Foreskin keratinocyte (primary cell): ENCODE results near the gene MBD2.

- RAMPAGE, total RNA: no peak
Observed at GRCh38 chr18:50679704-50680060, 119.8 kb downstream of the MAPK4 start.

DNA sequence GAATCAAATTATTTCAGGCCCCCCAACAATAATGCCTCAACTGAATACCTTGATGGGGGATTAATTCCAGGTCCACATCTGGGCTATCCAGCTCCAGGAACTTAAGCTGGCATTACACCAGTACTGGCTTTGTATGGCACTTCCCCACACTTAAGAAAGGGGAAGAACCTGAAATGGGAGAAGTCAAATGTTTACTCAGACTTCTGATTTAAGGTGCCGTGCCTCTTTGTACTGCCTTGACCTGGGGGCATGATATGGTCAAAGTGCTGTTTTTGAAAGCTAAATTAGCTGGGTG, 24.2 kb upstream of the ME2 start:
- RAMPAGE, total RNA: no peak

- RAMPAGE, total RNA: no peak
Observed at GRCh38 chr18:51029447-51030001, 489 bp upstream of the SMAD4 start.

GRCh38 chr18:51193585-51194139, 3.8 kb downstream of the MEX3C start:
- RAMPAGE, total RNA: no peak

DNA sequence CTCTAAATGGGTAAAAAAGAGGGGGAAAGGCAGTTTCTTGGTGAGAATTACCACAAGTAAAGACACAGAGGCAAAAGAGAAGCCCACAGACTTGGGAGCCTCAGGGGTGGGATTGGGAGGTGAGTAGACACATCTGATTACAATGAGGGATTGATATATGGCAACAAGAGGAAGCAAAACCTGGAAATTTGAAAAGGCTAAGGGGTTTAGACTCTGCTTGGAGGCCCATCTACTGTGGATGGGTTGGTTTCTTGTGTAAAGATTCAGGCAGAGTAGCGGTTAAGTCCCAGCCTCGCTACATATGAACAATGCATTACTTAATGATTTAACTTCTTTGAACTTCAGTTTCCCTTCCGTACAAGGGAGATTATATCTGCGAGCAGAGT, 13.9 kb upstream of the MEX3C start:
- RAMPAGE, total RNA: no peak

GRCh38 chr18:54220707-54221206, 3.7 kb downstream of the MBD2 start:
- RAMPAGE, total RNA: no peak

DNA sequence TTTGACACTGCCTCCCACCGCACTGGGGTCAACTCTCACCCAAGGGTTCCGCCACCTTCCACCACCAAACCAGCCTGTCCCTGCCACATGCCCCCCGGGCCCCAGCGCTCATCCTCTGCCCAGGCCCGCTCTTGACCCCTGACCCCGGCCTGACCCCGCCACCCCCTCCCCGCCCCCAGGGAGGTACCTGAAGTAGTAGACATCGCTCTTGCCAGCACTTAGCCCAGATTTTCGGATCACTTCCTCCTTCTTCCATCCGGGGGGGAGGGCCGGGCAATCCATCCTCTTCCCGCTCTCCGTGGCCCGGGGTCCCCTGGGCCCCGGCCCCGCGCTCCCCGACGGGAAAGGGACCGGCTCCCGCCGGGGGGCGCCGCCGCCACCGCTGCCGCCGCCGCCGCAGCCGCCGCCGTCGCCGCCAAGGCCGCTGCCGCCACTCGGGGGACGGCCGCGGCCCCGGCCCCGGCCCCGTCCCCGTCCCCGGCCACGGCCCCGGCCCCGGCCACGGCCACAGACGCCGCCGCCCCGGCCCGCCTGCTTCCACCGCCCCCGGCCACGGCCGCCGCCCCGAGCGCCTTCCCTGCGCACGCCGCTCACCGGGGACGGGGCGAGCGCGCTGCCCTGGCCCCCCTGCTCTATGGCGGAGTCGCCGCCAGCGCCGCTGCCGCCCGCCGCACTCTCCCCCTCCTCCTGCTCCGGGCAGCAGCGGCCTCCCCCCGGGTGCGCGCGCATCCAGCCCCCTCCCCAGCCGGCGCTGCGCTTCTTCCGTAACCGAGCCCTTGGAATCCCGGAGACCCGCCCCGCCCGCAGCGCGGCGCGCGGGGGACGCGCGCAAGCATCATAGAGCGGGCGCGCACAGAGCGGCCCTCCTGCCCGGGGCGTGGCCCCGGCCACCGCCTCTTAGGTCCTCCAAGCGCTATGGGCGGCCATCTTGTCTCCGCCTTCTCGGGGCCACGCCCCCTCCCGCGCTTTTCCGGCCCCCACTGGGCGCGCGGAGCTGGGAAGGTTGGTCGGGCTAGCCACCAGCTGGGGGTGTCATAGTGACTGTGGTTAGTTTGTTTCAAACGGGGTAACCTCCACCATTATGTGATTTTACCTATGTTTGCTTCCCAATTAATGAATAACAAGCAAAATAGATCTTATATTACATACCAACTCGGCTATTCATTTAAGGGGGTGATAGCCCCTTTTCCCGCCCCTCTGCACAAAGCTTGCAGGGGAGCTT, at the start of gene MBD2:
MBD2 (minus strand) TSS at position 839 of the 1,222 bp plus-strand sequence.
- RAMPAGE, total RNA: no peak

DNA sequence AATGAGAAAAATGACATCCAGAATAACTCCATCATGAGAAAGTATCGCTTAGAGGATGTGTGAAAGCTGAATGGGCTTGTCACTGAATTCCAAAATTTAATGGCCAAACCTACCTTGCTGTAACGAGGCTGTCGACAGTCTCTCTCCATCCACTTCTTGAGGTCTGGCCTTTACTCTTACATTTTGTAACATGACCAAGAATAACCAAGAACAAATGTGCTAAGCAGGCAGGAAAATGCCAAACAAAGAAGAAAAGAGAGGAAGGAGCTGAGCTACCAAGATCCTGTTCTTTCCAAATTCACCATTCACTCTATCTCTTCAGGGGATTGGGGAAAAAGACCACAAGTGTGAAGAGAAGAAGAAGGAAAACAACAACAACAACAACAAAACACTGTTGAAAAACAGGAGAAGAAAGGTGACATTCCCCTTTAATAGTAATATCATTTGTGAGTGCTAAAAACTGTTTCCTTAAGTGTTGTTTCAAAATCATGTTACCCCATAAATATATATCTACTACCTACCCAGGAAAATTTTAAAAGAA, 10.4 kb upstream of the MBD2 start:
- RAMPAGE, total RNA: no peak

- RAMPAGE, total RNA: no peak
Observed at GRCh38 chr18:54531283-54532056, 59.6 kb upstream of the DYNAP start.

GRCh38 chr18:55258311-55258774, 299.1 kb upstream of the CCDC68 start:
- RAMPAGE, total RNA: no peak

DNA sequence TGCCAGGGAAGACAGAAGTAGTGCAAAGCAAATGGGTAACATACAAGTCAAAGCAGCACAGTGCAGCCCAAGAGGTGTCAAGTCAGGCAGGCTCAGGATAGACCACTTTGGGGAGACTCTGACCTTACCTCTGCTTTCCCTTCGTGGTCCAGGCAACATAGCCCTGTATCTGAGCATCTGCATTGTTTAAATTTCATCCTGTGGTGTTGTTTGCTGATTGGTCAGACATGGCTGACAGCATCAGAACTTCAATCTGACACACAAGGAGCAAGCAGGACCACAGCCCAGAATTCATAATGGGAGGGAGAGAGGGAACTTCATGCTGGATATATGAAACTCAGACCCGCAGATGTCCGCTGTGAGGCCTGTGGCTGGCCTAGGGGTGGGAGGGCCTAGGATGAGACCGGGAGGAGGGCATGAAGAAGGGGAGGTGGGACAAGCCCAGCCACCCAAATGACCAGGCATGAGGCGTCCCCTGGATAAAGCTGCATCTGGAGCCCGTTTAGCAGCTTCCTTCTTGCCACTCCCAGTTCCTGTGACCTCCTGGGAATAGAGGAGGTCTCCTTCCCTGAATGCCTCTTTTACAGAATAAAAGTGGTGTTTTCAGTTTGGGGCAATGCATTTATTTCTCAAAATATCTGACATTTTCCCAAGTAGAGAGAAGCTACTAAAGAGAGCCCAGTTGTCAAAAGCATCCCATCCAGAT, 285.6 kb downstream of the TCF4 start:
- RAMPAGE, total RNA: no peak

DNA sequence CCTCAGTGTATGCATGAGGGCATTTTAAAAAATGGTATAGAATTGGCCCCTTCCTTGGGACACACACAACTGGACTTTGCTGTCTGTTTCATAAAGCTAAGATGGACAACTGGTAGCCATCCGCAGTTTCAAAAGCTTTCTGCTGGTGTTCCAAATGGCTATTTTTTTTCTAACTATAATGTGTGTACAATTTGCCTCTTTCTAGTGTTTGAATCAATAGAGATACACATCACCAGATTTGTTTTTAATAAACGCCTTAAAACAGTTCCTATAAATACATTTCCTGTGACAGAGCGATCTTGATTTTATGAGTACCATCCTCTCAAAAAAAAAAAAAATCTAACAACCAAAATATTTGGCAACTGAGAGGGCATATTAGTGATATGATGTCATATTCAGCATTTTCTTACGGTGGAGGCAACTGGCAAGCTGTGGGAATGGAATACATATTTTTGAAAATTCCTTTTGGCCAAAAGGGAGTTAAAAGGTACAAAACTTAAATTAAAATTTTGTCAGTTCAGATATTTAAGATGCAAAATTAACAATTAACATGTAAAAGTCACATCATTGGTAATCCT, 268.5 kb downstream of the TCF4 start:
- RAMPAGE, total RNA: no peak

- RAMPAGE, total RNA: no peak
Observed at GRCh38 chr18:55337696-55338763, 250.0 kb downstream of the TCF4 start.

GRCh38 chr18:55387399-55388332, 200.3 kb downstream of the TCF4 start:
- RAMPAGE, total RNA: no peak

DNA sequence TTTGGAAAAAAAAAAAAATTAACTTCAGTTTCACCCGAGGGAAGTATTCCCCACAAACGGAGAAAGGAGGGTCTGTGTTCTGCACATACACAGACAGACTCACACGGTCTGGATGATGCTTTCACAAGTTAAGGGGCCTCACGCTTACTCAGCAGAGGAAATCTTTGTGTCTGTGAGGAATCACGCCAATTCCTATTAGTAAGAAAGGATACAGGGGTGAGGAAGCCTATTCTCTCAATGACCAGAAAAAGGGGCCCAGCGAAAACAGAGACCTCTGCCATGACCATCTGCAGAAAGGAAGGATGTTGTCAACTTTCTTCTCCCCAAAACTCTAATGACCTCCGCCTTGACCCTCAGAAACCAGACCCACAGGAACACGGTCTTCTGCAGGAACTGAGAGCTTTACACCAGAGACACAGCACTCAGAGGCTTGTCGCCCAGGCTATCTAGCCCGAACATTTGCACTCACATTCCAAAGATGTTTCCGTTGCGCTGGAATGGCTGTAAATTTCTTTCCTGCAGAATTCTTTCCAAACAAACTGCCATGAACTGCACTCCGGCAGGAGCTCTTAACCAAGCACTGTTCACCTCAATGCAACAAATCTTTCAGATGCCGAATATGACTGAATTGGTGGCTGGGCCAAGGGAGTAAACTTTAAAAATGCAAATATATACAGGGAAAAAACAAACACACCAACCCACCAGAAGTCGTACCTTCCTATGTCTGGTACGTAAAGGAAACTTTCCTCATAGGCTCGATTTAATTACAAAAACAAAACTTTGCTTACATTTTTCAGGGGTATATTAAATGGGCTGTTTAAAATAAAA, 186.2 kb downstream of the TCF4 start:
- RAMPAGE, total RNA: no peak

- RAMPAGE, total RNA: no peak
Observed at GRCh38 chr18:55402672-55403222, 185.2 kb downstream of the TCF4 start.

- RAMPAGE, total RNA: no peak
Observed at GRCh38 chr18:55408196-55408565, 179.8 kb downstream of the TCF4 start.

GRCh38 chr18:55477400-55478018, 110.5 kb downstream of the TCF4 start:
- RAMPAGE, total RNA: no peak

DNA sequence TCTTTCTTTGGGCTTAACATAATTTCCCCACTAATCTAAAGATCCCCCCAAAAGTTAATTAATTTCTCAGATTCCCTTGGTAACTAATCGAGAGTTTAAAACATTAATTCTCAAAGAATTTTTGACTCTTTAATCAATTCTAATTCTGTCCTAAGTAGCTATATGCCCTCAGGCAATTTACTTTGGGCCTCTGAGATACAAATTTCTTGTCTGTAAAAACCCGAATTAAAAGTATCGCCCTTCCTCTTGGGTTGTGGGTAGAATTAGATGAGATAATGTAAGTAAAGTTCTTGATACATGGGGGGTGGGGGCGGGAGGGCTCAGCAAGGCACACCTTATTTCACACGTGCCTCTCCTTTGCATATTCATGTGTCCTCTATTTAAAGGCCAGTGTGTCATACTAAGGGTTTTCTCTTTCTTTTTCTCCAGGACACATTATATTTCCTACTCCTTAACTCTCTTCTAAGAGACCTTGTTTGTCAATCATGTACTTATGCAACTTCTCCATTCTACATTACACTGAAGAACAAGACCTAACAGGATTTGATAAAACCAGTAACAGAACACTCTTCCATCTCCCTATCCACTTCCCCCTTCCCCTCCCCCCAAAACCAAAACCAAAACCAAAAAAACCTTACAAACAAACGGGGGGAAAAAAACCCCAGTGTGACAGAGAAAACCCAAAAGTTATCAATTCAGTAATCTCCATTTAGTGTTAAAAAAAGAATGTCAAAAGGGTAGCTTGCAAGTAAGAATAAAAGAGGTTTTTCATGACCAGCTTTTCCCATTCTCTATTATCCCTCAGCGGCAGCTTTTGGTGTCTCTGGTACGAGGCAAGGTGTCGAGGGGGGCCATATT, 190.7 kb upstream of the TCF4 start:
- RAMPAGE, total RNA: no peak

DNA sequence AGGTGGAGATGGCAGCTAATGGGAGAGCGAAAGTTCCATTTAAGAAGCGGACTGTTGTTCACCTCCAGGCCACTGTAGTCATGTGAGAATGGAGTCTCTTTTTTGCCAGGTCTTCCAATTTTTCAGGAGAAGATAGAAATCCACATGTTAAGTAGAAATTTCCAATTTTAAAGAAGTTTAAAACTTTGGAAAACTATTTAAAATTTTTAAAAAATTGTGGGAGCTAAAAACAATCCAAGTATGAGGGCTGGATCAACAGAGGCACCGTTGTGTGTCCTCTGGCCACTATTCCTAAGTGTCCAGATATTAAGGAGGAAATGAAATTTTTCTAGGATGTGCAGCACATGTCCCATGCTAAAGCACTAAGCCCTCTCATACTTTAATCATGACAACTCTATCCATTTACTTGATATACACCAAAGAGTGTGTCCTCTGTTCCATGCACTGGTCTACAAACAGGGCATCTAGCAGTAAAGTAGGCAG, 260.4 kb upstream of the TCF4 start:
- RAMPAGE, total RNA: no peak